Pulmonary artery (tissue), 1 donor: Measurements from ENCODE around the gene SIRT1.

DNA sequence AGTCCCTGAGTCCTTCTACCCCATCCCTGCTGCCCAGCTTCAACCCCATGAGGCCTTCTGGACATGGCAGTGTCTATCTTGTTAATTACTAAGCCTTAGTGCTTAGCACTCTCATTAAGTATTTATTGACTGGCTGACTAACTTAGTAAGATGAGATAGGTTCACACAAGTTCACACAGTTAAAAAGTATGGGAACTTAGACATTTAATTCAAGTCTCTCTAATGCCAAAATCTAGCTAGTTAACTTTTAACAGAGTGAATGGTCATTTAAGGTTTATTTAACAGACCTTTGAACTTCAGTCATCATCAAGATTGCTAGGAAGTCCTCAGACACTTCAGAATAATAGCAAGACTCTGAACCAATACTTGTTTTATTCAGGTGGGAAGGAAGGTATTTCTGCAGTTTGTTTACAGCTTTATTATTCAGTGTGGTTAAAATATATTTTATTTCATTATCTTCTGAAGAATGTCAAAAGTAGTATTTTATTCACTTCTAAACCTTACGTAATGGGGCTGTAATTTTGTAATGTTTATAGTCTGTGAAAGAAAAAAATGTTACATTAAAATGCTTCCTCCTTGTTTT, 848.9 kb downstream of the REEP3 start:
- PRO-cap = no peak

GRCh38 chr10:66369069-66369453, 556.8 kb upstream of the LRRTM3 start:
- PRO-cap = no peak

DNA sequence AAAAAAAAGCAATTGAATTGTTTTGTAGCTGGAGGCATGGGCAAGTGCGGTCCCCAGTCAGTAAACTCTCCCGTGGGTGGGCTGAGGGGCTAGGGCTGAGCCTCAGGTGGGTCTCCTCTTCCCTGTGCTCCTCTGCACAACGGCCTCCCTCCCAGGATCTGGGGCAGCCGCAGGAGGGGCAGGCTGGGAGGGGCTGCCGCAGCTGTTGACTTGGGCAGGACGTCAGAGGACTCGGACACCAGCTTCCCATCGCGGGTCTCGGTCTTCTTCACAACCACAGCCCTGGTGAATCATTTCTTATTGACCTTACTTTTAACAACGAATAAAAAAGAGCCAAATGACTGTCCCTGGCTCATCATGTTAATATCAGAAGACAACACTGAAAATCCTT, 32.6 kb downstream of the CTNNA3 start:
- PRO-cap = no peak

DNA sequence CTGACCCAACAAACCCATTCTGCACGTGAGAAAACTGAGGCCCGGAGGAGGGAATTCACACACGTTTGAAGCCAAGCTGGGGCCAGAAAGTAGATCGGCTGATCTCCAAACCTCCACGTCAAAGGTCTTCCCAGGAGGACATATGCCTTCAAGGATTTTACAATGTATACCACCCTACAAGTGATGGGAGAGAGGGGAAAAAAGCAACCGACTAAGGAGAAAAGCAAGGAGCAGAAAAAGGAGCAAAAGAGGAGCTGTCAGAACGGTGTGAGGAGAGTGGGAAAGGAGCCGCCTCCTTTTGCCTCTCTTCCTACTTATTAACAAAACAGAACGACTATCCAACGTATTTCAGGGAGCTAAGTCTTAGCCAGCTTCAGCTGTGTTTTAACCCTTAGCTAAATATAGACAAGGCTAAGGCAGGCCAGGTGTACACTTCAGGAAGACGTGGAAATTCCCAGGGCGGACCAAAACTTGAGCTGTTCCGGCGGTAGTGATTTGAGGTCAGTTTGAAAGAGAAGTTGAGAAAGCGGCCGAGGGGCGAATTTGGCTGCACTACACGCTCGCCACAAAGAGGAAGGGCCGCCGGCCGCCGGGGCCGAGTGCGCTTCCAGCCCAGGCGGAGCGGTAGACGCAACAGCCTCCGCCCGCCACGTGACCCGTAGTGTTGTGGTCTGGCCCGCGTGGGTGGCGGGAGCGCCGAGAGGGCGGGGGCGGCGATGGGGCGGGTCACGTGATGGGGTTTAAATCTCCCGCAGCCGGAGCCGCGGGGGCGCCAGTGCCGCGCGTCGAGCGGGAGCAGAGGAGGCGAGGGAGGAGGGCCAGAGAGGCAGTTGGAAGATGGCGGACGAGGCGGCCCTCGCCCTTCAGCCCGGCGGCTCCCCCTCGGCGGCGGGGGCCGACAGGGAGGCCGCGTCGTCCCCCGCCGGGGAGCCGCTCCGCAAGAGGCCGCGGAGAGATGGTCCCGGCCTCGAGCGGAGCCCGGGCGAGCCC, at the start of gene SIRT1:
Gene SIRT1, plus strand, starts transcription at position 772 of the 990 bp plus-strand sequence.
- PRO-cap = bidirectional peak, plus-strand start at position 829 of the sequence, minus-strand start at position 658 of the sequence

GRCh38 chr10:68105719-68106212, 3.5 kb upstream of the MYPN start:
- PRO-cap = no peak

DNA sequence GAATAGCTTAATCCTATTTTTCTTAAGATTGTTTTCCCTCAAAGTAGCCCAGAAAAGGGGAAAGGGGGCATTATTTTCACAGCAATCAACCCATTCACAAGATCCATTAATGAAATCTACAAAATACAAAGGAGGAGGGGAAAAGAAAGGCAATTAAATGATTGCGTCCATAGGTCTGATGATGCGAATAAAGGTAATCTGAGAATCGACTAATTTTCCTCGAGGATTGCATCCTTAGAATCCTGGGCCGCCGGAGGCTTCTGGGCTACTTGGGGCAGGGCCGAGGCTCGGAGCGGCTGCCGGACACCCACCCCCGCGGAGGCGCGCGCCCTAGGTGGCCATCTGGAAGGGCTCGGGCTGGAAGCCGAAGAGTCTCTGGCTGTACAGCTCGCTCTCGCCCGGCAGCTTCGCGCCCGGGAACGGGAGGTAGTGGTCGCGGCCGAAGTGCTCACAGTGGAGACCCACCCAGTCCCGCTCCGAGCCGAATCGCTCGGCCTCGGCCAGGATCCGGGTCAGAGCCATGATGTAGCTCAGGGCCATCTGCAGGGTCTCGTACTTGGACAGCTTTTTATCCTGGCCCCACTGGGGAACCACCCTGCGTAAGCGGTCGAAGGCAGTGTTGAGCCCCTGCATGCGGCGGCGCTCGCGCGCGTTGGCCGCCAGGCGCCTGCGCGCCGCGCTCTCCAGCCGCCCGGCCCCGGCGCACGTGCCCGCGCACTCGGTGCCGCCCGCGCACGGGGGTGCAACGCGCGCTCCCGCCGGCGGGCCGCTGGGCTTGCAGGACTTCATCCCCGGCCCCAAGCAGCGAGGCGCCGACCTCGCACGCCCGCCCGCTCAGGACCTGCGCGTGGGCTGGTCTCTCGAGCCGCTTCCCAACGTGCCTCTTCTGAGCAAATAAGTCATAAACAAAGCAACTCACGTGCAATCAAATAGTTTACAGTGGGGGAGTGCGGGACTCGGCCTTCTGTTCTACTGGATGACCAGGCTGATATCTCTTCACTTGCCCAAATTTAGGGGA, 715 bp downstream of the ATOH7 start:
- PRO-cap = no peak

- PRO-cap = no peak
These were observed 27.9 kb upstream of the HNRNPH3 start for GRCh38 chr10:68303835-68304448.

DNA sequence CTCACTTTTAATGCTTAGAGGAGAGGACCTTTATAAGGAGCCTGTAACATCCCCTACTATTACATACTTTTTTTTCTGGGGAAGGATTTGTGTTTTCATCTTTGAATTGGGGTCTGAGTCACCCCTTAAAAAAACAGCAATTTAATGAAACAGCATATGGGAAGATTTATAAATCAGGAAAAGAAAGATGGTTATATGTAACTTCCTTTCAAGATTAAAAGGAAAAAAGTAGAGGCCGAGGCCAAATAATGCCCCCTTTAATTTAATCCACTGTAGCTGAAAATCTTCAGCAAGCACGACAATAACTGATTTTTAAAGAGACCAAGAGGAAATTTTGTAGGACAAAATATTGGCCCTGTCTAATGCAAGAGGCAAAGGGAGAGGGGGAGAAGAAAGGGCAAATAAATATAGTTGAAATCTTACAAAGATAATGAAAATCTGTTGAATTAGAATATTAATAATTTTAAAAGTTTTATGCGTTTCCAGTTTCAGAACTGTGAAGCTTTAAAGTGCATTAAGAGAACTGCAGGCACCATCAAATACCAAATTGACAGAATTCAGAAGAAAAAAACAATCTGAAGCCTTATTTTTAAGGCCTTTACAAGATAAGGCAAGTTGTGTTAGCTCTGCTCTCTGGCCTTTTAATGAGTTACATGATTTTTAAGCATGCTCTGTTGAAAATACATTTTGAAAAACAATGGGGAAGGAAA, 12.3 kb upstream of the PBLD start:
- PRO-cap = no peak

DNA sequence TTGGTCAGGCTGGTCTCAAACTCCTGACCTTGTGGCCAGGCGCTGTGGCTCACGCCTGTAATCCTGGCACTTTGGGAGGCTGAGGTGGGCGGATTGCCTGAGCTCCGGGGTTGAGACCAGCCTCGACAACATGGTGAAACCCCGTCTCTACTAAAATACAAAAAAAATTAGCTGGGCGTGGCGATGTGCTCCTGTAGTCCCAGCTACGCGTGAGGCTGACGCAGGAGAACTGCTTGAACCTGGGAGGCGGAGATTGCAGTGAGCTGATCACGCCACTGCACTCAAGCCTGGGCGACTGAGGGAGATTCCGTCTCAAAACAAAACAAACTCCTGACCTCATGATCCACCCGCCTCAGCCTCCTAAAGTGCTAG, 5.2 kb upstream of the TET1 start:
- PRO-cap = no peak

GRCh38 chr10:68983973-68985006, 4.3 kb upstream of the KIFBP start:
- PRO-cap = no peak

- PRO-cap = no peak
These were observed 39.0 kb upstream of the SRGN start for GRCh38 chr10:69048967-69049166.

GRCh38 chr10:69088768-69089303, 933 bp downstream of the SRGN start:
- PRO-cap = no peak

- PRO-cap = no peak
These were observed 2.8 kb downstream of the SRGN start for GRCh38 chr10:69090649-69091103.

DNA sequence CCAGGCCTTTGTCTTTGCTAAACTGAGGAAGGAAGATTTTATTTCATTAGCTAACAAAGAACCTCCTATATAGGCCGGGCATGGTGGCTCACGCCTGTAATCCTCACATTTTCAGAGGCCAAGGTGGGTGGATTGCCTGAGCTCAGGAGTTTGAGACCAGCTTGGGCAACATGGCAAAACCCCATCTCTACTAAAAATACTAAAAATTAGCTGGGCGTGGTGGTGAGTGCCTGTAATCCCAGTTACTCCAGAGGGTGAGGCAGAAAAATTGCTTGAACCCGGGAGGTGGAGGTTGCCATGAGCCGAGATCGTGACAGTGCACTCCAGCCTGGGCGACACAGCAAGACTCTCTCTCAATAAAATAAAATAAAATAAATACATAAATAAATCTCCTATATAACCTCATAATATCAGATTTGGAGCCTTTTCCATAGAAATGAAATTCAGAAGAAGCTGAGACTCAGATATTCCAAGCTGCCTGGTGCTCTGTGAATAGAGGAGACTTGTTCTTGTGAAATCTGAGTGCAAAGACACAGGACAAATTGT, 7.7 kb downstream of the SRGN start:
- PRO-cap = no peak

DNA sequence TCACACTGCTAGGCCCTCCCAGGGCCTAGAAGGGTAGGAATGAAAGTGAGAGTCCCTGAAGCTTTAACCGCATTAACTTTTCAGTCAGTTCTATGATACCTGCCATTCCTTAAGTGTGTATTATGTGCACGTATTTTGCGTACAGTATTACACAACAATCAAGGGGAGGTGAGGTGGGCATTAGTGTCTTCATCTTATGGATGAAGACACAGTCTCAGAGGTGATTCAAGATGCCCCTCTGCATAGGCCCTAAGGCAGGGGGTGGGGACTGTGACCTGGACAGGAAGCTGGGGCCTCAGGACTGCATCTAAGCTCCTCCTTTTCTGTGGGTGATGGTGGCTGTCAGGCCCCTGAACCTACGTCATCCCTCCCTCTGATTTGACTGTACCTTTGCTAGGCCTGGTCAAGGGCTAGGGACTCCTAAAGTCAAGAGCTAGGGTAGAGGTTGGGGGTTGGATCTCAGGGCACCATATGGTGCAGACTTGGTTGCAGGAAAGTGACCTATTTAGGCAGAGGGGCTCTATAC, 1.5 kb upstream of the HK1 start:
- PRO-cap = no peak

DNA sequence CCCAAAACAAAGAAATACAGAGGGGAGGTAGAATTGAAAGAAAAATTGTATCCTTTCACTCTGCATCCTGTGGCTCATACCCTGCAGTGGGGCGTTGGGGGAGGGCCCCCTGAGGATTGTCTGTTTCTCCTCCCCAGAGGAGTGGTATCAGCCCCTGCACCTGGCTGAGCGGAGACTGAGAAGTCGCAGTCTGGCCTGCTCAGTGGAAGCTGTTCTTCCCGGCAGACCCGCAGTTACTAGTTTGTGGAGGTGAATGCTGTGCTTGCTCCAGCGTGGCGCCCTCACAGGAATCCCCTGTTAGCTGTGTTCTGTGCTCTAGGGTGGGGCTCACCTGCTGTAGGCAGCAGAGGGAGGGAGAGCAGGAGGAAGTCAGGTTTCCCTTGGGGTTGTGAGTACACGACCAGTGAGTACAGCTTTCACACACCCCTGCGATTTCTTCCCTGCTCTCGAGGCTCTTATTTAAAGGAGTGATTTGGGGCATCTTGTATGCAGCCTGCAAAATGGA, 25.9 kb downstream of the HK1 start:
- PRO-cap = no peak

DNA sequence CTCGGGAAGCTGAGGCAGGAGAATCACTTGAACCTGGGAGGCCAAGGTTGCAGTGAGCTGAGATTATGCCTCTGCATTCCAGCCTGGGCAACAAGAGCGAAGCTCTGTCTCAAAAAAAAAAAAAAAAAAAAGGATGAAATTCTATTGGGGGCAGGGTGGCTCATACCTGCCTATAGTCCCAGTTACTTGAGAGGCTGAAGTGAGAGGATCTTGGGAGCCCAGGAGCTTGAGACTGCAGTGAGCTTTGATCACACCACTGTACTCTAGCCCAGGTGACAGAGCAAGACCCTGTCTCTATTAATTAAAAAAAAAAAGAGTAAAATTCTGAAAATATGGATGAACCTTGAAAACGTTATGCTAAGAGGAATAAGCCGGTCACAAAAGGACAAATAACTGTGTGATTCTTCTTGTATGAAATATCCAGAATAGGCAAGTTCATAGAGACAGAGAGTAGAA, 40.1 kb downstream of the HK1 start:
- PRO-cap = no peak

DNA sequence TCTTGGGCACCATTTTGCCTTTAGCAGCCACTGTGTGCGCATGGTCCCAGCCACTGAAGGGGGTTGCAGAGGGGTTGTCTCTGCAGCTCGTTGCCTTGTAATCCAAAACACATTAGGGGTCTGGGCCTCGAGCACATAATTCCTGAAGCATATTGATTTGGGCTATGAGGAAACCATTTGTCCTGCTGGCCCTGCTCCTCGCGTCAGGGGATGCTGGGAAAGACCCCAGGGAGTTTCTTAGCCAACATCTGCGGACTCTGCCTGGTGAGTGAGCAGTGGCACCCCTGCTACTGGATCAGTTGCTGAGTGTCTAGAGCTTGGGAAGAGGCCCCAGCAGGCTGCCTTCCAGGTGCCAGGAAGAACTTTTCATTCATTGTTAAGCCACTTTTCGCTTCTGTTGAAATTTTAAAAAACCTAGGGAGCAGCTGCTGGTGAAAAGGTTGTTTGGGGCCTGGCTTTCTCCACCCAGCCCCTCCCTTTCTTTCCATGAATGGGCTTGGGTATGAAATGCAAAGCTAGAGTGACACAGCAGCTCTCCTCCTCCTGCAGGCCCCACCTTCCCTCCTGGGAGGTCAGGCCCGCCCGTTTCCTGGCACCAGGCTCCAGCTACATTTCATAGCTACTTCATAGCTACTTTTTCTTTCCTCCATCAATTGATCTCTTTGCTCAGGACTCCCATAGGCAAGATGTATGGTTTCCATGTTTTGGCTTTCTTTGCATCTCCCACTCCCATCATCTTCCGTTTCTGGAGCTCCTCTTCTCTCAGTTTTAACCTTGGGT, 26.8 kb downstream of the TACR2 start:
- PRO-cap = no peak

DNA sequence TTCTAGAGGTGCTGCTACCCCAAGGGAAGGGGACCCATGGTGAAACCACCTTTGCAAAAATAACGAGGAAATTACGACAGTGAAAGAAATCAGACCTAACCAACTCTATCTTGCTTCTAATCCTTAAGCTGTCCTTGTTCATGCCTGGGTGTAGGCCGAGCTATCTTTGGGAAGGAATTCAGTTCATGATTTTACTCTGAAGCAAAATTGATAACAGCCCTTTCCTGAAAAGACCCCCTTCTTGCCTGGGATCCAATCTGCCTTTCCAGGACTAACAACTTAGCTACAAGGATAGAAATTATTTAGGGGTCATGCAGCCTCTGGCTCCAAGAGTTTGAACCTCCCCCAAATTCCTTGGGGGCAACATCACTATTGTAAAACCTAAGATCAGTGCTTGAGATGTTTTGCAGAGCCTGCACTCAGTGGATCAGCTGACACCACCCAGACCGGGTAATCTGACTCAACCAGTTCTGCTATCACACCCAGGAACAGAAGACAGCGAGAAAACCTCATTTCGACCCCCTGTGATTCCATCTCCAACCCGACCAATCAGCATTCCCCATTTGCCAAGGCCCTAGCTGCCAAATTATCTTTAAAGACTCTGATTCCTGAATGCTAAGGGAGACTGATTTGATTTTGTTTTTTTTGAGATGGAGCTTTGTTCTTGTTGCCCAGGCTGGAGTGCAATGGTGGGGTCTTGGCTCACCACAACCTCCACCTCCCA, 5.4 kb downstream of the TACR2 start:
- PRO-cap = no peak

DNA sequence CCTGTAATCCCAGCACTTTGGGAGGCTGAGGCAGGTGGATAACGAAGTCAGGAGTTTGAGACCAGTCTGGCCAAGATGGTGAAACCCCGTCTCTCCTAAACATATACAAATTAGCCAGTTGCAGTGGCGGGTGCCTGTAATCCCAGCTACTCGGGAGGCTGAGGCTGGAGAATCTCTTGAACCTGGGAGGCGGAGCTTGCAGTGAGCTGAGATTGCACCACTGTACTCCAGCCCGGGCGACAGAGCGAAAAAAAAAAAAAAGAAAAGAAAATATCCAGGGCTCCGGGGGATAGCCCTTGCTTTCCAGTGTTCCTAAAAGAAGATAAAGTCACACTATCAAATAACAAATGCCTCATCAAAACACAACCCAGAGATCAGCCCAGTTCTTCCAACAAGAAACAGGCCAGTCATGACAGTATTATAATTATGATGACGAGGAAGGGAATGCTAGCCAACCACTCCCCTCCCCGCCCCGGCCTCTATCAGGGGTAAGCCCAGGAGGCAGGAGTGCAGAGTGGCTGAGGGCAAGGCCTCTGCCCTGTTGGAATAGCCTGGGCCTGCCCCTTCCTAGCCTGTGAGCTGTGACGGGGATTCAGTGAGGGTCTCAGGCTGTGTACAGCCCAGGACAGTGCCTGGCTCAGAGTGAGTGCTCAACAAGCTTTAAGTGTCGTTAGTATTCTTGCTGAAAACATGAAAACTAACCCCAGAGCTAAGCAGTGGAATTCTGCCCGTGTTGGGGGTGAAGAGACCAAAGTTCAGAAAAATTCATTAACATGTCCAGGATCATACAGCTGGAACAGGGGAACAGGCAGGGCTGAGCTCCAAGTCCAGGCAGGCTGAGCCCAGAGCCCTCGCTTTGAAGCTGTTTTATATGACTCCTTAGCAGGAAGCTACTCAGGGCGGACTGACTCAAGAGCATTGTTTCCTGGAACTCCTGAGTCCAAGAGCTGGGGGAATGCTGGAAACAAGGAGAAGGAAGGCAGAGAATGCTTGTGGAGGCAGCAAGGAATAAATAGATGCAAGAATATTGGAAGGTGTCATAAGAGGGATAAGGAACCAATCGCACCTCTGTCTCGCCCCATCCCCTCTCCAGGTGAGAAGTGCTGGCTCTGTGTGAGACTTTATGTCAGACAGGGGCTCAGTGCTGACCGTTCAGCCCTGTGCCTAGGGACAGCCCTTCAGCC, 54.4 kb downstream of the FAM241B start:
- PRO-cap = unidirectional peak, plus-strand start at position 491 of the sequence